Iris pigment epithelial cell (primary cell): ENCODE measurements around a stretch of chr17.

- RRBS = 1% methylated on average over 49 of the region's 93 CpGs
Observed at GRCh38 chr17:75524867-75525646, 440 bp upstream of the LLGL2 start.

- RRBS = 75% methylated on average over 3 of the region's 21 CpGs
Observed at GRCh38 chr17:75542736-75543549, 17.4 kb downstream of the LLGL2 start.

DNA sequence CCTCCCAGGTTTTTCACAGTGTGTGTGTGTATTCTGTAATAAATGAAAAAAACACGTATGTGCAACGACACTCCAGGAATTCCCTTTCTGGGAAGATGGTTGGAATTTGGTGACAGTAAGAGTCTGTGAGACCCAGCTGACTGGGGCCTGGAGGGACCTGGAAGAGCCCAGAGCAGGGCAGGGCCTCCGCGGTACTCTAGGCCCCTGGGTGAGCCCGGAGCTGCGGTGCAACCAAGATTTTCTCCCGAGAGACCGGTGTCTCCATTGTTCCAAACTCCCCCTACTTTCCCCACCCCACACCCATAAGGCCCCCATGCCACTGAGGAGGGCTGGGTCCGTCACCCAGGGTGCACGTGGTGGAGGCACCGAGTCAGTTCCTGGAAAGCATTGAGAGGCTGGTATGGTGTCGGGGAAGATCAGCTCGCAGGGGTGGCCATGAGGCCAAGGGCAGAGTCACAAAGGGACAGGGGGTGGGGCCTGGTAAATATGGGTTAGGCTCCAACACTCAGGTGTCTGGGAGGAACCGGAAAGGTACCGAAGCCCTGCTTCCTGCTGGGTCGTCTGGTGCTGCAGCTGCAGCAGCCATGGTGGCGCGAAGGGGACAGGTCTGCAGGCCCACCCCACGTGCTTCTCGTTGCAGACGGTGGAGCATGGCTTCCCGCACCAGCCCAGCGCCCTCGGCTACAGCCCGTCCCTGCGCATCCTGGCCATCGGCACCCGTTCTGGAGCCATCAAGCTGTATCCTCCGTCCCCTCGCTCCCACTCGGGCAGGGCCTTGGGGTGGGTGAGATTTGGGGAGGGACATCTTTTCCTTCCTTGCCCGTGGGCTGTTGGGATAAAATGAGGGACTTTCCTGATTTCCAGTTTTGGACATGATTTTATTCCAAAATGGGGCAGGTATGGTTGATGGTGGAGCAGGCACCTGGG, 30.2 kb downstream of the LLGL2 start:
- RRBS = 90% methylated on average over 3 of the region's 32 CpGs

DNA sequence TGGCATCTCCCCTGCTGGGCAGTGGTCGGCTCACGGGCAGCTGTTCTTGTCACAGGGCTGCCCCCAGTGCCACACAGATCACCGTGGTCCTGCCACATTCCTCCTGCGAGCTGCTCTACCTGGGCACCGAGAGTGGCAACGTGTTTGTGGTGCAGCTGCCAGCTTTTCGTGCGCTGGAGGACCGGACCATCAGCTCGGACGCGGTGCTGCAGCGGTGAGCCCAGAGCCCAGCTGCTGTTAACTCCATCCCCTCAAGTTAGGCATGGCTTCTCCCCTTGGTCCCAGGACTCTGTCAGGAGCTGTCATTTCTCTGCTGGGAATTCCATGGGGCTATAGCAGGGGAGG, 28.4 kb upstream of the MYO15B start:
- RRBS = no CpG with 5 or more reads among the region's 13 CpGs

DNA sequence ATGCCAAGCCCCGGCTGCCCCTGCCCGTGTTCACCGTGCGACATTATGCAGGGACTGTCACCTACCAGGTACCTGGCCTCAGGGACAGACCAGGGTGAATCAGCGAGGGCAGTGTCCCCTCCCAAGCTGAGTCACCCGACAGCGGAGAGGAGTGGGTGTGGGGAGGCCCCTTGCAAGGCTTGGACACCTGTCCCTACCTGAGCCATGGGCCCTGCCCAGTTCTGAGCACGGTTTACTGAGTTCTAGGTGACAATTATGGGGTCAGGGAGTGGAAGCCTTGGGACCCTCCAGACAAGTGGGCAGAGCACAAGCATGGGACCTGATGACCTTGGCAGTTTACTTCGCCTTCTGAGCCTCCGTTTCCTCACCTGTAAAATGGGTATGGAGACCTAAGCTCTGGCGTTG, 13.9 kb downstream of the MYO15B start:
- RRBS = 100% methylated on average over 1 of the region's 11 CpGs

DNA sequence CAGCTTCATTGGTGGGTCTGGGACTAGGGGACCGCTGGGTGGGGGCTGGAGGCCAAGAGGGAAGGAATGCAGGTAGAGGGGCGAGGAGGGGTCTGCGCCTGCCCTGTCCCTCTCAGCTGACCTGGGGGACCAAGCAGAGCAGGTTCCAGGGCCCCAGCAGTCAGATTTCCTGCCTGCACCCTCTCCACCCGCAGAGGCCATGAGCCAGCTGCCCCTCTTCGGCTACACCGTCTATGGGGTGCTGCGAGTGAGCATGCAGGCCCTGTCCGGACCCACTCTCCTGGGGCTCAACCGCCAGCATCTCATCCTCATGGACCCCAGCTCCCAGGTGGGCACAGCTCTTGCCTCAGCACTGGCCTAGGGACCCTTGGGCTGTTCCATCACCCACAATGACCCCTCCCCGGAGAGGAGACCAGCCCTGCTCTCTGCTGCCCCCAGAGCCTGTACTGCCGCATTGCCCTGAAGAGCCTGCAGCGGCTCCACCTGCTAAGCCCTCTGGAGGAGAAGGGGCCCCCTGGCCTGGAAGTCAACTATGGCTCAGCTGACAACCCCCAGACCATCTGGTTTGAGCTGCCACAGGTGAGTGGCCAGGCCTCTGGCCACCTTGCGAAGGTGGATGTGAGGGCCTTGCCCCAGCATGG, 7.5 kb upstream of the SMIM5 start:
- RRBS = no CpG with 5 or more reads among the region's 13 CpGs

DNA sequence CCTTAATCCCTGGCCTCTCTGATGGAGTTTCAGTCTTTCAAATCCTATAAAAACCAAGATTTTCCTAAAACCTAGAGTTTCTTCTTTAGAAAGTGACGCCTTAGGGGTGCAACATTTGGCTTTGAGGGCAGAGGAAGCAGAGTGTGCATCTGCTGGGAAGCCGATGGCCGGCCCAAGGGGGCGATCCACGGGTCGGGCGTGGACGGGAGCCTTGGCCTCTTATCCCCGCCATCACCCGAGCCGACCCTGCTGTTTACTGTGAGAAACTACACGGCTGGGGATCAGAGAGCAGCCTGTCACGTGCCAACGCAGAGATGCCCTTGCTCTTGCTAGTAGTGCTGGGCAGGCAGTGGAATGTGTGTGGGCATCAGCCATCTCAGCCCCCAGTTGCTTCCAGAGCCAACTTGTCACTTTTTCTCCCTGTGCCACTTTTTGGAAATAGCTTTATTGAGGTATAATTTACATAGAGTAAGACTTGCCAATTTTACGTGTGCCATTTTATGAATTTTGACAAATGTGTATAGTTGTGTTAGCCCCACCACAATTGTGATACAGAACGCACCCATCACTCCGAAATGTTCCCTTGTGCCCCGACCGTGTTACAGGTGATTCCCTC, 26.7 kb upstream of the ITGB4 start:
- RRBS = no CpG with 5 or more reads among the region's 19 CpGs

- RRBS = 24% methylated on average over 3 of the region's 6 CpGs
Observed at GRCh38 chr17:75697972-75698343, 23.3 kb upstream of the ITGB4 start.

- RRBS = no CpG with 5 or more reads among the region's 5 CpGs
Observed at GRCh38 chr17:75780011-75780409, 431 bp upstream of the H3-3B start.

GRCh38 chr17:75808713-75809419, 24.3 kb downstream of the UNK start:
- RRBS = no CpG with 5 or more reads among the region's 15 CpGs

- RRBS = no CpG with 5 or more reads among the region's 8 CpGs
Observed at GRCh38 chr17:75824080-75824339, 20.2 kb downstream of the UNC13D start.

DNA sequence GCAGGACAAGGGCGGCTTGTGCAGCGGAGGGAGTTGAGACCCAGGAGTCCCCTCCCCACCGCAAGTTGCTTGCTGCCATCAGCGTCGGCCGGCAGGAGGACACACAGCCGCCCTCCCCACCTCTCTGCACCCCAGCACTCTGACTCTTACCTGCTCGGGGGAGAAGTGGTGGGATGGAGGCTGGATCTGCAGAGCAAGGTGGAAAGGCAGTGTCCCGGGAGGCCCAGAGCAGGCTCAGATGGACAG, 947 bp downstream of the UNC13D start:
- RRBS = 50% methylated on average over 1 of the region's 9 CpGs

DNA sequence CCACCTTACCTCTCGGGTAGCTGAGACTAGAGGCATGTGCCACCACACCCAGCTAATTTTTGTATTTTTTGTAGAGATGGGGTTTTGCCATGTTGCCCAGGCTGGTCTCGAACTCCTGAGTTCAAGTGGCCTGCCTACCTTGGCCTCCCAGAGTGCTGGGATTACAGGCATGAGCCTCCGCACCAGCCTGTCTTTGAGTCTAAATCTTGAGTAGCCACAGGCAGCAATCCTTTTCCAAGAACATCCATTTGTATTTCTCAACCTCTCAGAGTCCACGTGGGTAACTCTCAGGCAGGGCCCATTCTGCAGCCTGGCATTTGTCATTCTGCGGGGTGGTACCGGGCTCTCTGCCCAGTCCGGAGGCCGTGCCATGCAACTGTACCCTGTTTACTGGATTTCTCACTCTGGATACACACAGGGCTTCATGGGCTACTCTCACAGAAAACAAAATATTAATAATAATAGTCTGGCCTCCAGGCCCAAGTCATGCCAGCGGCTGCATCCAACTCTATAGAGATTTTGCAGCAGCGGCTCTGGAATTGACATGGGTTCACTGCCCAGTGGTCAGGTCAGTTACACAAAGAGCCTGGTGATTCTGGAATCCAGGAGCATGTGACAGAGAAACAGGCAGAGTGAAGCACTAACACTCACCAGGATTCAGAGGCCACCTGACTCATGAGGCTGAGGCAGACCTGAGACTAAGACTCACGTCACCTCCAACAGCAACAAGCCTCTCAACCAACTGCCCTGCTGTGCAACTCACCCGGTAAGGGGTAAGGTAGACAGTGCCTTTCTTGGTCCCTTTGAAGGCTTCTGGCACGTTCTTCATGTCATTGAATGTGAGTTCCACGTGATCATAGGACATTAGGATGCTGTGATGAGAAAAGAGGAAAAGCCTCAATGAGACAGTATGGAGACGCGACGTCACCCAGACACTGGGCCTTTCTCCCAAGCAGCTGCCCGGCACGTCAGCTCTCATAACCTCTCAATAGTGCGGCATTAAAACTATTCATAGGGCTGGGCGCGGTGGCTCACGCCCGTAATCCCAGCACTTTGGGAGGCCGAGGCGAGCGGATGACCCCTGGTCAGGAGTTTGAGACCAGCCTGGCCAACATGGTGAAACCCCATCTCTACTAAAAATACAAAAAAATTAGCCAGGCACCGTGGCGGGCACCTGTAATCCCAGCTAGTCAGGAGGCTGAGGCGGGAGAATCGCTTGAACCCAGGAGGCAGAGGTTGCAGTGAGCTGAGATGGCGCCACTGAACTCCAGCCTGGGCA, 3.9 kb downstream of the WBP2 start:
- RRBS = no CpG with 5 or more reads among the region's 32 CpGs

DNA sequence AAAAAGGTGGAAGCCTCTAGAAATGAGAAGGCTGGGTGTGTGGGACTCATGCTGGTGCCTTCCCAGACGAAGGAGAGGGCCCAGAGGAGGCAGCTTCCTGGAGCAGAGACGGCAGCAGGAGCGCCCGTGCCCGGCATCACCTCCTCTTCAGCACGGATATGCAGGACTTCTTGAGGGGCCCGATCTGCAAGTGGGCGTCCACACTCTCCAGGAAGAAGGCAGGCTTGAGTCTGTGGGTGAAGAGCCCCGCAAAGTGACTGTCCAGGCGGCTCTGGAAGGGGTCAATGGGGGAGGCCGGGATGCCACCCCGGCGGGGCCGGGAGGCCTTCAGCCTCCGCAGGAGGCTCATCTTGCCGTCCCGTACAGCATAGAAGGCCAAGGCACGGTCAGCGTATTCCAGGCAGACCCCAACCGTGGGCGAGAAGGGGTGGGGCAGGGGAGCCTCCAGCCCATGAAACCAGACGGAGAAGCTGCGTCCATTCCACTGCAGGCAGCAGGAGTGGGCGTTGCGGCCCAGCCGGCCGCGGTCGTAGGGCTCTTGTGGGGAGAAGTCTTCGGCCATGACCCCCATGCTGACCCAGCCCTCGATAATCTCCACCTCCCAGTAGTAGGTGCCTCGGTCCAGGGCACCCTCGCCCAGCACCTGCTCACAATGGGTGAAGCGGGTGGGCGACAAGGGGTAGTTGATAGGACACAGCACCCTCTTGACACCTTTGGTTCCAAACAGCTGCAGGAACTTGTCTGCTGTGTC, 3.9 kb downstream of the TRIM47 start:
- RRBS = no CpG with 5 or more reads among the region's 35 CpGs

DNA sequence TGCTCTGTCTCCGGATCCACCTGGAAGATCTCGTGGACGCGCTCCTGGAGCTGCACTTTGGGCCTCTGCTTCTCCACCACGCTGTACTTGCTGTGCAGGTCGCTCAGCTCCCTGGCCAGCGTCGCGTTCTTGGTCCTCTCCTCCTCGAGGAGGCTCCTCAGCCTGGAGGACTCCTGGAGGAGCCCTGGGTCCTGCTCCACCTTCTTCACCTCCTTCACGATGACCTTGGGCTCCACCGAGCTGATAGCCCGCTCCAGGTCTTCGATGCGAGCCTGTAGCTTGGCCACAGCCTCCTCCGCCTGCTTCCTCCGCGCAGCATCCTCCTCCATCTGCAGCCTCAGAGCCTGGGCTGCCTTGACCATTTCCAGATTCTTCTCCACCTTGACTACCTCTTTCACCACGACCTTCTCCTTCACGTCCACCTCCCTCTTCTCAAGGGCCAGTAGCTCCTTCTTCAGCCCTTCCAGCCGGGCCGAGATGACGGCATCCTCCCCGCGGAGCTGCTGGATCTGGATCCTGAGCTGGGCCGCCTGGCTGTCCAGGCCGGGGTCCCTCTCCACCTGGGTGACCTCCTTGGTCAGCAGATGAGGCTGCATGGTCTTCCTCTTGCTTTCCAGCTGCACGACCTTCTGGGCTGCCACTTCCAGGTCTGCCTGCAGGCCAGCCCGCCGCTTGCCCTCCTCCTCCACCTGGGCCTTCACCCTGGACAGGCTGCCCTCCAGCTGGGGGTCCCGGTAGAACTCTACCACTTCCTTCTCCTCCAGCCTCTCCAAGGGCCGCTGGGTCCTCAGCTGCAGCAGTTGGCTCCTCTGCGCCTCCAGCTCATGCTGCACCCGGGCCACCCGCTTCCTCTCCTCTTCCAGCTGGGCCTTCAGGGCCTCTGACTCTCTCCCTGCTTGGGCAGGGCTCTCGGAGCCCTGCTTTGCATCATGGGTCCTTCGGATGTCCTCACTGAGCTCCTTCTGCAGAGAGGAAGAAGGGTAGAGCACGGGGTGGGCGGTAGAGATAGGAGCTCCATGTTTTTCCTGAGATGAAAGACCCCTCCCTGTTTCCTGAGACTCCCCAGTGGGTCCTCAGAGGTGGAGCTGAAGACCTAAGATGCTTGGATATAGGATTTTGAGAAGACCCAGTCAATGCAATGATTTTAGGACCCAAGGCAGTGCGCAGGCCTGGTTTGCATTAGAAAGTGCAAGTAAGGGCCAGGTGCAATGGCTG, 9.3 kb downstream of the CDK3 start:
- RRBS = 91% methylated on average over 7 of the region's 40 CpGs

- RRBS = no CpG with 5 or more reads among the region's 10 CpGs
Observed at GRCh38 chr17:76044953-76045354, 17.8 kb upstream of the EVPL start.

- RRBS = no CpG with 5 or more reads among the region's 11 CpGs
Observed at GRCh38 chr17:76048623-76049261, 21.6 kb upstream of the EVPL start.

GRCh38 chr17:76063691-76064511, 8.4 kb downstream of the SRP68 start:
- RRBS = no CpG with 5 or more reads among the region's 17 CpGs

DNA sequence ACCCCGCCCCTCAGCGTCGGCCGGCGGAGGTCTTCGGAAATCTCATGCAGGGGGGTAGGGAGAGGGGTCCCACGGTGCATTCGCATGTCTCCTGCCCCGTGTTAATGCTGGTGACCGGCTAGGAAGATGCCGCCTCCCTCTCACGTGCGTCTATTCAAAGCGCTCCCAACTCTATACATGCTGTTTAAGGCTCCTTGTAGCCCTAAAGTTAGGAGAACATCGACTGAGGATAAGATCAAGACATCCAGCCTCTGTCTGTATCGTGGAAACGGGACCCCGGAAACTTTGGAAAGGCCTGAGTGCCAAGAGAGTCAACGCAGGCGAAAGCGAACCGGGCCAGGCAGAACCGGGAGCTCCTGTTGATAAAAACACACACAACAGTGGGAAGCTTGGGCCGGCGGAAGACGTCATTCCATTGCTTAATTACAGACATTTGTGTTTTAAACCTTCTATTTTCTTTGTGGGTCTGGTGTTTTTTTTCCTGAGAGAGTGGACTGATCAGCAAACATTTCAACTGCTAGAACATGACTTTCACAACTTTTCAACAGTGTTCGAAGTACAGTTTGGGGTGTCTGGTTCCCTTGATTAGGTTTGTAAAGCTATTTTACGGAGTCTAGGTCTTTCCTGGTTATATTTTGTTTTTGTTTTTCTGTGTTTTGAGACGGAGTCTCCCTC, 813 bp upstream of the RNF157 start:
- RRBS = 2% methylated on average over 10 of the region's 29 CpGs

GRCh38 chr17:76273211-76274232, 8.4 kb downstream of the UBALD2 start:
- RRBS = 80% methylated on average over 9 of the region's 41 CpGs